ENCODE measurements around the genes MATR3 and HBEGF.

DNA sequence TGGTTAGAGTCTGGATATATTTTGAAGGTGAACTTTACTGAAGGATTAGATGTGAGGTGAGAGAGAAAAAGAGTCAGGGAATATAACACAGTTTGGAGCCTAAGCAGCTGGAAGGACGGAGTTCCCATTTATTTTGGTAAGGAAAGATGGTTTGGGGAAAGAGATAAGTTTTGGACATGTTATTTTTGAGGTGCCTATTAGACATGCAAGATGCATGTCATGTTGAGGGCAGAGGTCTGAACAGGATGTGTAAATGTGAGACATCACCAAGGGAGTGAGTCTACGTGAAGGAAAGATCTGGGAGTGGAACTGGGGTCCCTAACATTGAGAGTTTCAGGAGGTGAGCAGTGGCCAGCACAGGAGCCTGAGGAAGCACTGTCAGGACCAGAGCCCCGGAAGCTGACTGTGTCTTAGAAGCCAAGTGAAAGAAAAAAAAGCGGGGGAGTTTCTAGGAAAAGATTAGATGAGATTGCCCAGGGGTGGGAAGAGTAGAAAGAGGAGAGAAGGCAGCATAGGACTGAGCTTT is 36.8 kb upstream of the LRRTM2 start:
- RRBS = no CpG with 5 or more reads among the region's 4 CpGs

- RRBS = no CpG with 5 or more reads among the region's 4 CpGs
These were observed 85.0 kb upstream of the LRRTM2 start for GRCh38 chr5:138960120-138960624.

DNA sequence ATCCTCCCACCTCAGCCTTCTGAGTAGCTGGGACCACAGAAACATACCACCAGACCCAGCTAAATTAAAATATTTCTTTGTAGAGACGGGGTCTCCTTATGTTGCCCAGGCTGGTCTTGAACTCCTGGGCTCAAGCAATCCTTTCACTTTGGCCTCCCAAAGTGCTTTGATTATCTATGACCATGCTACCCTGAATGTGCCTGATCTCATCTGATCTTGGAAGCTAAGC is 136.9 kb upstream of the LRRTM2 start:
- RRBS = no CpG with 5 or more reads among the region's 1 CpG

DNA sequence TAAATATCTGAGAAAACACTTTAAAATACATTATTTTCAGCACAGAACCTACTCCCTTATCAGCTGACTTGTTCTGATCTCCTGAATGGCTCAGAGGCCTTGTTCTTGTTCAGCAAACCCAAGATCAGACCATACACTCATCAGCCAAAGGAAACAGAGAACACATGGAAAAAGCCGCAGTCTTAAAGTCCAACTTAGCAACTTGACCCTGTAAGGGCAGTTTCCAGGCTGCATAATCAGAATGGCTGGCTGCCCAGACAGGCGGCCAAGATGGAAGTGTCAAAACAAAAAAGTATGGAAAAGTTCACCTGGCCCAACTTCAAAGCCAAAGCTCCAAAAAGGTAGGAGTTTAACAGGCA is 56.4 kb downstream of the SIL1 start:
- RRBS = no CpG with 5 or more reads among the region's 2 CpGs

- RRBS = no CpG with 5 or more reads among the region's 2 CpGs
These were observed 49.9 kb downstream of the SIL1 start for GRCh38 chr5:139148273-139148710.

DNA sequence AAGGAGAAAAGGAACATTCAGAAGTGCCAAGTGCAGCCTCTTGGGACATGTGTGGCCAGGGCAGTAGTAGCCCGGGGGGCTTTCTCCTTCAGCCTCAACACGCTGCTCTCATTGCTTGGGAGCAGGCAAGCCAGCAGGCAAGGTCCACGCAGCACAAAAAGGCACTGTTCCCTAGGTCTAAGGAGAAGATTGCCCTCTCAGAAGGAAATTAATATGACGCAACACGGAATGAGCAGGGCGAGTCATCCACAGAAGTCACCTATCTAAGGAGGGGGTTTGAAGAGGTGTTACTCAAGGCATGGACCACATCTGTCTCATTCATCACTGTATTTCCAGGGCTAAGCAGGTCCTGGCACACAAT is 16.1 kb downstream of the SIL1 start:
- RRBS = no CpG with 5 or more reads among the region's 6 CpGs

- RRBS = 3% methylated on average over 11 of the region's 95 CpGs
These were observed at the start of gene MATR3 for GRCh38 chr5:139293309-139294347. TSS of gene MATR3 (plus strand) at chr5:139293740.

- RRBS = no CpG with 5 or more reads among the region's 2 CpGs
These were observed 9.7 kb upstream of the PAIP2 start for GRCh38 chr5:139331921-139332347.

- RRBS = 35% methylated on average over 19 of the region's 79 CpGs
These were observed 2.6 kb downstream of the PROB1 start for GRCh38 chr5:139392119-139392914.

- RRBS = 5% methylated on average over 8 of the region's 52 CpGs
These were observed 860 bp upstream of the CXXC5 start for GRCh38 chr5:139646942-139648036.

DNA sequence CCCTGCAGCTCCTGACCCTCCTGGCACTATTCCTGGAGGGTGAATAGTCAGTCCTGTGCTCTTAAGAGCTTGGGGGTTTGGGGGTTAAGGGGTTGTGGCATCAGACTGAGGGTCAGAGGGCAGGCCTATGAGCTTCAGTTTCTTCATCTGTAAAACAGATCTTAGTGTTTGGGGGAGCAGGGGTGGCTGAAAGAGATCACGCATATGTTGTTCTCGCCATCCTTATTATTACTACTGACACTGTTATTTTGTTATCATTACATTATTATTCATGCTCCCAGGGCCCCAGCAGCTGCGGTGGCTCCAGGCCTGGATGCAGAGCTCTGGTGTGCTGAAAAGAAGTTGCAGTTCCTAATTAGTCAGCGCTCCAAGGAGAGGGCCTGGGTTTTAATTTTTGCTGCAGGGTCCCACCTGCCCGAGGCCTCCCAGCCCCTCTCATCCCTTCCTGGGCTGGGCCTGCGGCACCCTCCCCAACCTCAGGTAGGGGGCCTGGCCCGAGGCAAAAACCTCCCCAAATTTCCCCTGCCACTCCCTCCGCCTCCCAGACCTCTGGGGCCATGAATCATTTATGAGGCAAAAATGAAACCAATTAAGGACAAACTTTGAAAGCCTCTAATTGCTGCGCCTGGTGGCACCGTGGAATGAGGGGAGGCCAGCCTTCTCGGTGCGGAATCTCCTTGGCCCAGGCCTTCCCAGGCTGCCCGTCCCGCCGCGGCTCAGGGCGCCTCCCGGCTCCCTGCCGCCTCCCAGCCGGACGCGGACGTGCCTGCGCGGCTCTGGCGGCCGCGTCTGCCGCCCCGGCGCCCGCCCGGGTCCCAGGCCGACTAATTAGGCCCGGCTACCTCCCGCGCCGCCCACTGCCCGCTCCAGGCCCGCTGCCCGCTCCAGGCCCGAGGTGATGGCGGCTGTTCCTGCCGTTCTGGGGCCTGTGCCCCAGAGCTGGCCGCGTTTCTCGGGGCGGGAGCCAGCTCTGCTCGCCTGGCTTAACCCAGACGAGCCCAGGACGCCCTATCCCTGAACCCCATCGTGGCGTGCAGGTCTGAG is 19.8 kb downstream of the CXXC5 start:
- RRBS = 2% methylated on average over 11 of the region's 53 CpGs

DNA sequence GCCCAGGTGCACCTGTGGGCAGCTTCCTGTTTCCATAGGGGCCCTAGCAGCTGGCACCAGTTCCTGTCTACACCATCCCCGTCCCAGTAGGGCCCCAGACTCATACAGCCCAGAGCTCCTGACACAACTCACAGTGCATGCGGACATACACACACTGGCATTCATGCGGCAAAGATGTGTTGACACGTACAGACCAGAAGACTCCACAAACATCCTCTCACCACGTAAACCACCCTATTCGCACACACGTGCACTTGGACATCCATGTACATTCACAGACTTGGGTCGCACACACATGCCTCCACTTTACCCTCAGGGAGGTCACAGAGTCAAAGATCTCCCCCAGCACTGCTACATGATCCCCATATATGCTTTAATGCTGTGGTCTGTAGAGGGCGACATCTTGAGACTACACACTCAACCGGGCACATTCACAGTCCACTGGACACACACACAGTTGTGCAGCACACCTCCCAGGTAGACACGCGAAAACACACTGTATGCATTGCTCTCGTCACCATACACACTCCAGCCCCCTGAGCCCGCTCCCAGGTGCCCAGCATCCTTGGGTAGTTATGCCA is 22.4 kb downstream of the CXXC5 start:
- RRBS = no CpG with 5 or more reads among the region's 14 CpGs

DNA sequence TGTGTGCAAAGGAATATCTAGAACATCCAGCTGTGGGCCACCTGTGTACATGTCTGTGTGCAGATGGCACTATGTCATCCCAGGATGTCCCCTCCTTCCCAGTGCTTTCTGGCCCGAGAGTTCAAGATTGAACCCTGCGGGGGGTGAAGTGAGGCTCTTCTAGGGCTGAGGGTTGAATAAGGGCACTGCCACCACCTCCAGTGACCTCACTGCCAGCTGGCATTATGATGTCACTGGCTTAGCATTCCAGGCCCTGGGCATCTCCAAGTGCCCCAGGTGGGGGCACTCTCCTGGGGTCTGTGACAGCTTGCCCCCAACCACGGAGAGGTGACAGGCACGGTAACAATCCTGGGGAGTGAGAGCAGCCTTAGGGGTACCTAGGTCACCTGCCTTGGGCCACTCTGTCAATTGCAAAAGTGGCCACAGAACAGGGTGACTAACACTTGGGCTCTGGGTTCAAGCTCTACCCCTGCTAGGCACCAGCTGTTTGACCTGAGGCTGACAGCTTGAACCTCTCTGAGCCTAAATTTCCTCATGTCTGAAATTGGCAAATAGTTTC is 27.1 kb downstream of the CXXC5 start:
- RRBS = no CpG with 5 or more reads among the region's 4 CpGs

- RRBS = no CpG with 5 or more reads among the region's 11 CpGs
These were observed 62.0 kb upstream of the PSD2 start for GRCh38 chr5:139733398-139734147.

DNA sequence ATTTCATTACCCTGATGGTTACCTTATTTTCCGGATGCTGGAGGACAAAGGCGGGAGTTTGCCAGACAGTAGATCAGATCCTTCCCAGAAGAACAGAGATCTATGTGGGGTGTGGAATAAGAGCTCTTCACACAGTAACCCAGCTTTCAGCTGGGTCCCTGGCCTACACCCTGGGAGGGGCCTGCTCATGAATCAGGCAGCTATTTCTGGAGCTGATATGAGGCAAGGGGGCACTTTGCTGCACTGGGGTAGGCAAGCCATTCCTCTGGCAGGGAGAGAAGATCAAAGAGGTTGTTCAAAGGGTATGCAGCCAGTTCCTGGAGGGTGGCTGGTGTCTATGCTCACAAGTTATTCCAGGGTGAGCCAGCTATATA is 48.6 kb downstream of the CYSTM1 start:
- RRBS = no CpG with 5 or more reads among the region's 2 CpGs

- RRBS = no CpG with 5 or more reads among the region's 4 CpGs
These were observed 41.1 kb downstream of the PFDN1 start for GRCh38 chr5:140261711-140262222.

DNA sequence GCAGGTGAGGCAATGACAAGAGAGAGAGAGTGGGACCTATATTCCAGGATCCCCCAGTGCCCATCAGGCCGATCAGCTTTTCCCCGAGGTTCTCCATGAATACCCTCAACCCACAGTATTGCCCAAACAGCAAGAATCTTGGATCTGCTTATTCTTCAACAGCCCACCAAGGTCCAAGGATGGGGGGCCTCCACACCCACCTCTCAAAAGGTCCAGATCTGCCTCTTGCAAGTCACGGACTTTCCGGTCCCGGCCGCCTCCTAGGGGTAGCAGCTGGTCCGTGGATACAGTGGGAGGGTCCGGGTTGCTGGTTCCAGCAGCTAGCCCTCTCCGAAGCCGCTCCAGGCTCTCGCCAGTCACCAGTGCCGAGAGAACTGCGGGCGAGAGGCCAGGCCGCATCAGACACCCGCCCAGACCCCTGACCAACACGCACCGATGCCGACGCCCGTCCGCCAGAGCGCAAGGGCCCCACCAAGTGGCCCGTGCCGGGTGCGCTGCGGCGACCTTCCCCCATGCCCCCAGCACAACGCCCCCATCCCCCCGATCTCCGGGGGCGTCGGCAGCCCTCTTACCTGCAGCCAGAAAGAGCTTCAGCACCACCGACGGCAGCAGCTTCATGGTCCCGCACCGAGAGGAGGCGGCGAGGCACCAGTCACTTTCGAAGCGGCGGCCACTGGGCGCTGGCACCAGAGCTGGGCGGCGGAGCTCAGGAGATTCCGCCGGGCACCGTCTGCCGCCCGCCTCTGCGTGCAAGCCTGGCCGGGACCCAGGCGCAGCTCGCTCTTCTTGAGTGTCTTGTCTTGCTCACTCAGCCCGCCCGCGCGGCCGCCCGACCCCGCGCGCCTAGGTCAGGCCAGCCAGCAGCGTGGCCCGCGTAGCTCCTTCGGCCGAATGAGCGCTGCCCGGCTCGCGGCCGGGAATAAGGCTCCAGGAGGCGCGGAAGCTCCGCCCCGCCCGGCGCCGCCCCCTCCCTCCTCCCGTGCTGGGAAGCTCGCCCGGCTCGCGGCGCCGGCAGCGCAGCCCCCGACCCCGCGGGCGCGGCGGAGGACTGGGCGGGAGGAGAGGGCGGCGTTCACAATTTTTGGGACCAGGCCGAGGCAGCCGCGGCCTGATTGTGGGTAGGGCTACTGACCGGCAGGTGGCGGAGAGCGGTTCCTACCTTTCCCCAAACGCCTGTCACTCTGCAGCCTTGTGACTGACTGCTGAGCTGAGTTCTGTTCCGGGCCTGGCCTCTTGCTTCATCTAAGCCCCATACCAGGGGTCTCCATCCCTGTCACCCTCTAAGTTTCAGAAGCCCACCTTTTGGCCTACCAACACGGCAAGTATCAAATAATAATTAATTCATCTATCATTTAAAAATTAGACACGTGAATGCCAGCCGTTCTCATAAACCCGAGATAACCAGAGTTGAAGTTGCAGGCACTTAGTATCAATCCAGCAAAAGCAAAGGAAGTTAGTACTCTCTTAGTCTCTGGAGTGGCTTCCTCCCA is at the start of gene HBEGF:
Gene HBEGF (minus strand): TSS at position 893 of the 1,490 bp plus-strand sequence.
- RRBS = 2% methylated on average over 32 of the region's 109 CpGs

GRCh38 chr5:140347969-140348706 is 1.7 kb upstream of the HBEGF start:
- RRBS = no CpG with 5 or more reads among the region's 5 CpGs

DNA sequence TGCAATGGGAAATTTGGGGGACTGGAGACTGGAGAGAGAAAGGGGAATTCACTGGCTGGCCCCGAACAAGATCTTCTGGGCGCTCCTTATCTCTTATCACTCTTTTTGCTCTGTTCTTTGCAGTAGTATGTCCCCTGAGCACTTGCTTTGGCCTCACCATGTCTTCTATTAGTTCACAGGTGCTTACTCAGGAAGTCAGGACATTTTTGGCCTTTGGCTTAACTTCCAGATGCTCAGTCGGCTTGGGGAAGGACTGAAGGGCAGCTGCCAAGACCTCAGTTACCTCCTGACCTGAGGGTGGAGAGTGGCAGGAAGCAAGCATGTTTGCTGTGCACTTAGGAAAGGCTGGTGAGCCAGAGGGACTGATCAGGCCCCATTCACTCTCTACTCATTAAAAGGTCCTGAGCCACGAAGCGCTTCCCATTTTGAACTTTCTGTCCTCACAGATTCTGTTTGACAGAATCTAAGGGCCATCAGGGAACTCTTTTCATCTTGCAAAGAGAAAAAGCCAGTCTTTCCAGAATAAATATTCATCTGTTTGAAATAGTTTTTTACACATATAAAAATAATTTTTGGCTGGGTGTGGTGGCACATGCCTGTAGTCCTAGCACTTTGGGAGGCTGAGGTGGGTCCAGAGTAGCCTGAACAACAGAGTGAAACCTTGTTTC is 14.7 kb downstream of the SLC4A9 start:
- RRBS = no CpG with 5 or more reads among the region's 5 CpGs

DNA sequence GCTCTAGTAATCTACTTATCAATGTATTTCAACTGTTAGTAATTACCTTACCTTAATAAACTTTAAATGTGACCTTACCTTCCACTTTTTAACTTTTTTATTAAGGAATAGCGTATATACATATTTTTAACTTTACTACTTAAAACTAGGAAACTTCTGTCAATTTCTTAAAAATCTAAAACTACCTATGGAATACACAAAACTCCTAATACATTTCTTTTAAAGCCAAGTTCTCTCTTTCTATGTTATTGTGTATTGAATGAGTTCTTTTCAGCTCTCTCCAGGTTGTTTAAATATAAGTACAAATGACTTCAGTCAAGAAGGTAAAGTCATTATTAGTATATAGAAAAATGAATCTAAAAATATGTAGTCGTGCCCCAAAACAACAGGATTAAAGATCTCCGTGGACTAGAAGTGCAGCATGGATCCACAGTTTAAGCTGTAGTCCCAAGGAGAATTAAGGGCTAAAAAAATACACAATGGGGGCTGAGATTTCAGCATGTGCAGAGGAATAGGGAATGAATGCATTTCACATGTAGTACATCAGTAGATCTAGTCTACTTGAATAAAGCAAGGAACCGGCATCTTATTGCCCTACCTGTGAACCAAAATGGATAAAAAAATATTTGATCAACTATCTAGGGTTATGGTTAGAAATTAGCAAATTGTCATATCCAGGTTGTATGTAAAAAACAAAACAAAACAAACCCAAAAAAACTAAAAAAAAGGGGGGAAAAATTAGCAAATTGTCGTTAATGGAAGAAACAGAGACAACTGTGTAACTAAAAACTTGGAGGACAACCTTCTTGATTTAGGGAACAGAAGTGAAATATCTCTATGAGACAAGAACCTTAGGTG is 72.4 kb upstream of the EIF4EBP3 start:
- RRBS = no CpG with 5 or more reads among the region's 5 CpGs